Mononuclear cell (primary cell): ENCODE measurements around a stretch of chr16.

- RRBS: no CpG with 5 or more reads among the region's 8 CpGs
Observed at GRCh38 chr16:89439549-89440217, 50.7 kb downstream of the ANKRD11 start.

GRCh38 chr16:89450367-89451109 lies 39.8 kb downstream of the ANKRD11 start:
- RRBS: no CpG with 5 or more reads among the region's 10 CpGs

DNA sequence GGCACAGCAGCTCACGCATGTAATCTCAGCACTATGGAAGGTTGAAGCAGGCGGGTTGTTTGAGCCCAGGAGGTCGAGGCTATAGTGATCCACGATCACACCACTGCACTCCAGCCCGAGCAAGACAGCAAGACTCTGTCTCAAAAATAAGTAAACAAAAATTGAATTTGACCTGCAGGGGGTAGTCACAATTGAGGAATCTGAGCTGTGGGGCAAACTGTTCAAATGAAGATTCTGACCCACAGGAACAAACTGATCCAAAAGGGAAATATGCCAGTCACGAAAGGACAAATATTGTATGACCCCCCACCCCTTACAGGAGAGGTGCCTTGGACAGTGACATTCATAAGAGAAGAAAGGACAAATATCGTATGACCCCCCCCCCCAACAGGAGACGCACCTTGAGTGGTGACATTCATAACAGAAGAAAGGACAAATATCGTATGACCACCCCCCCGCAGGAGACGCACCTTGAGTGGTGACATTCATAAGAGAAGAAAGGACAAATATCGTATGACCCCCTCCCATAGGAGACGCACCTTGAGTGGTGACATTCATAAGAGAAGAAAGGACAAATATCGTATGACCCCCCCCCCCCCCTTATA lies 29.7 kb downstream of the ANKRD11 start:
- RRBS: no CpG with 5 or more reads among the region's 14 CpGs

GRCh38 chr16:89483668-89484689 lies 6.4 kb downstream of the ANKRD11 start:
- RRBS: no CpG with 5 or more reads among the region's 14 CpGs

DNA sequence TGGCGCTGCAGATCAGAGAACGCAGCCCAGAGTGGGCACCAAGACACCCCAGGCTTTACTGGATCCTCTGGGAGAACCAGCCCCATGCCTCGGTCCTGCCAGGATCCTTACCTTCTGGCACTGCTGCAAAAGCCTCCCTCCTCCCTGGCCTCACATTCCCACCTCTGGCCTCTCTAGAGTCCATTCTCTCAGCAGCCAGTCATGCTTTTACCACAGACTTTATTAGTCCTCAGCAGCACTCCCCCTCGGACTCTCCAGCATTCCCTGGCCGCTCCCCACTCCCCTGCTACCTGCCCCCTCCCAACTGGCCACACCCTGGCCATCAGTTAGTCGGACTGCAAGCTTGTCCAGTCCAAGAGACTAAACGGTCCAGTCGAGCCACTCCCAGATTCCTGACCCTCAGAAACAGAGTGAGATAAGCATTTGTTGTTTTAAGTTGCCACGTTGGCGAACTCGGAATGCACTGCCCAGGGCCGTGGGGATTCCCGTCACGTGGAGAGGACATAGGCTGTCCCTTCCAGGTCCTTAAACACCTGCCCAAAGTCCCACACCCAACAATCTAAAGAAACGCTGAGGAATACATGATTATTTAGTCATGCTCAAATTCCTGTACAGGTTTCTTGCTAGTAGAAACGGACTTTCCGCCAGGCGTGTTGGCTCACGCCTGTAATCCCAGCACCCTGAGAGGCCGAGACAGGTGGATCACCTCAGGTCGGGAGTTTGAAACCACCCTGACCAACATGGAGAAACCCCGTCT lies 5.9 kb upstream of the SPG7 start:
- RRBS: no CpG with 5 or more reads among the region's 22 CpGs

DNA sequence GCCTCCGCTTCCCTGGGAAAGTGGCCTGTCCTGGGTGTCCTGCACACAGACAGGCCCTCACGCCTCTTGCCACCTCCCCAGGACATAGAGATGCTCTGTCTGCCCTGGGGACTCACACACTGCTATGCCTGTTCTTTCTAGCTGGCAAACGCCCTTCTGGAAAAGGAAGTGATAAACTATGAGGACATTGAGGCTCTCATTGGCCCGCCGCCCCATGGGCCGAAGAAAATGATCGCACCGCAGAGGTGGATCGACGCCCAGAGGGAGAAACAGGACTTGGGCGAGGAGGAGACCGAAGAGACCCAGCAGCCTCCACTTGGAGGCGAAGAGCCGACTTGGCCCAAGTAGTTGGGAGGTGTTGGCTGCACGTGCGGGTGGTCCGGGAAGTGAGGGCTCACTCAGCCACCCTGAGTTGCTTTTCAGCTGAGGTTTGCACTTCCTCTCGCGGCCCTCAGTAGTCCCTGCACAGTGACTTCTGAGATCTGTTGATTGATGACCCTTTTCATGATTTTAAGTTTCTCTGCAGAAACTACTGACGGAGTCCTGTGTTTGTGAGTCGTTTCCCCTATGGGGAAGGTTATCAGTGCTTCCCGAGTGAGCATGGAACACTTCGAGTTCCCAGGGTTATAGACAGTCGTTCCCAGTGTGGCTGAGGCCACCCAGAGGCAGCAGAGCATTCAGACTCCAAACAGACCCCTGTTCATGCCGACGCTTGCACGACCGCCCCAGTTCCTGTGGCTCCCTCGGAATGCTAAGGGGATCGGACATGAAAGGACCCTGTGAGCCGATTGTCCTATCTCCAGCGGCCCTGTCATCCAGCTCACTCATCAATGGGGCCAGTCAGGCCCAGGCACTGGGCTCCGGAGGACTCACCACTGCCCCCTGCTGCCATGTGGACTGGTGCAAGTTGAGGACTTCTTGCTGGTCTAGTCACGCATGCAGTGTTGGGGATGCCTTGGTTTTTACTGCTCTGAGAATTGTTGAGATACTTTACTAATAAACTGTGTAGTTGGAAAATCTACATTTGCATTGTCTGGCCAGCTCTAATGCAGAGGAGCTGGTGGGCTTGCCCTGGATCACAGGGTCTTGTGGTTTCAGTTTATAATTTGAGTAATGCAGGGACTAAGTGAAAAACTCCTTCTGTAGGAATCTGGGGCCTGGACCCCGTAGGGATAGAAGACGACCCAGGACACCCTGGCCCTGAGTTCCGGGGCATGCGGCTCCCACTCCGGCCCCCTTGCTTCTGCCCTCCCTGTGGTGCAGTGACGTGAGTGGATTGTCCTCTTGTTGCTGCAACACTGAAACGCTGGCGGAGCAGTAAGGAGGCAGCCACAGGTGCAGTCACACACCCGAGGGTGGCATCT lies 3.3 kb upstream of the RPL13 start:
- RRBS: no CpG with 5 or more reads among the region's 43 CpGs

DNA sequence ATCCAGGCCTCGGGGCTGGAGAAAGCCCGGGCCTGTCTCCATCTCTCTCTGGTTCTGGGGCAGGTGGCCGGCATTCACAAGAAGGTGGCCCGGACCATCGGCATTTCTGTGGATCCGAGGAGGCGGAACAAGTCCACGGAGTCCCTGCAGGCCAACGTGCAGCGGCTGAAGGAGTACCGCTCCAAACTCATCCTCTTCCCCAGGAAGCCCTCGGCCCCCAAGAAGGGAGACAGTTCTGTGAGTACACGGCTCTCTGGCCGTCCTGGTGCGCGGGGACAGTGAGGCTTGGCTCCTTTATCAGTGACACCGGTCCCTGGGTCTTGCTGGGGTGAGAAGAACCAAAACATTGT lies 1.0 kb downstream of the RPL13 start:
- RRBS: 5% methylated on average over 2 of the region's 17 CpGs

GRCh38 chr16:89630437-89630660 lies 16.9 kb downstream of the DPEP1 start:
- RRBS: no CpG with 5 or more reads among the region's 8 CpGs

- RRBS: no CpG with 5 or more reads among the region's 15 CpGs
Observed at GRCh38 chr16:89633086-89633504, 19.7 kb downstream of the DPEP1 start.

- RRBS: 93% methylated on average over 9 of the region's 22 CpGs
Observed at GRCh38 chr16:89697468-89697977, 4.0 kb downstream of the SPATA2L start.

- RRBS: no CpG with 5 or more reads among the region's 17 CpGs
Observed at GRCh38 chr16:89727603-89728392, 6.5 kb downstream of the ZNF276 start.

DNA sequence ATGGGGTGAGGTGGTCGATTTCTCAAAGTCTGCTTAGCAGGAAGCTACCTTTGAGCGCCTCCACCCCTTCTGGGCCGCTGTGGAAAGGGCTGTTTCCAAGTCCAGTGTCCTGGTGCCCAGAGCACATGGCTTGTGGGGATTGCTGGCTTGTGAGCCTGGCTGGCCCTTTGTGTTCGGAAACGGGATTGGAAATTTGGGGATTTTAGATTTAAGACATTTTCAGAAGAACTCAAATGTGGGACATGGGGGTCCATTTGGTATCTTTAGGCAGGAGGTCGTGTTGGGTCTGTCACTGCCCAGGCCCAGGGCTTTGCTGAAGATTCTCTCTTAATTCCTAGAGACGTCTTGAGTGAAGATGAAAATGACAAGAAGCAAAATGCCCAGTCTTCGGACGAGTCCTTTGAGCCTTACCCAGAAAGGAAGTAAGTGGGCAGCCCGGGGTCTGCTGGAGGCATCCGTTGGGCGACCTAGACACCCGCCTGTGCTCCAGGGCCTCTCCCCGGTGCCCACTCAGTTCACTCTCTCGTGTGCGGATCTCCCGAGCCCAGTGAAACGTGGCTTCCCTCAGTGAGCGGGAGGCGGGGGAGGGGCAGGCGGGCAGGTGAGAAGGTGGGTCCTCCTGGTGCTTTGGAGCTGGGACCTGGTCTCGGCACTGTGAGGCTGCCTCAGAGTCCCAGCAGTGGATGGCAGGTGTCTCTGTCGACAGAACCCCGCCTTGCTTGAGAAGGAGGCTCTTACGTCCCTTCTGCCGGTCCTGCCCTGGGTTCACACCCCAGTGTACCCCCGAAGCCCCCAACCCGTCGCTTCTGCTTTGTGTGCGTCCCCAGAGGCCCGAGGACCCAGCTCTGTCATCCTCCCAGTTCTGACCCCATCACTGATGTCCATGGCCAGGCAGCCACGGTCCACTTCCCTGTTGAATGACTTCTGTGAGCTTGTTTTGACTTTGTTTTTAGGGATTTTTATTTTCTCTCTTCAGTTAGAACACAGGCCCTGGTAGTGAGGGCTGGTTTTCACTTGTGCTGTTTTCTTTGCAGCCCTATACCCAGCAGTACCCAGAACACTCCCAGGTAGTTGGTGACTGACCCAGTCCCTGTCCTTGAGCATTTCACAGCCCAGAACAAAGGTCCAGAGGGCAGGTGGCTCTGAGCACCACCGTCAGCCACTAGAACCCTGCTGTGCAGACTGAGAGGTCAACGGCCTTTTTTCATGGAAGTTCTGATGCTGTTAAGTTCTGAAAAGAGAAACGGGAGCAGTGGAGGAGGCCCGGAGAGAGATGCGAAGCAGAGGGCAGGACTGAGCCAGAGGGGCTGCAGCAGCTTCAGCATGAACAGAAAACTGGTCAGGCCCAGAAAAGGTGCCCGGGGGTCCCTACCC lies 8.0 kb downstream of the ZNF276 start:
- RRBS: 97% methylated on average over 8 of the region's 38 CpGs

- RRBS: no CpG with 5 or more reads among the region's 15 CpGs
Observed at GRCh38 chr16:89732004-89732676, 10.8 kb downstream of the ZNF276 start.

DNA sequence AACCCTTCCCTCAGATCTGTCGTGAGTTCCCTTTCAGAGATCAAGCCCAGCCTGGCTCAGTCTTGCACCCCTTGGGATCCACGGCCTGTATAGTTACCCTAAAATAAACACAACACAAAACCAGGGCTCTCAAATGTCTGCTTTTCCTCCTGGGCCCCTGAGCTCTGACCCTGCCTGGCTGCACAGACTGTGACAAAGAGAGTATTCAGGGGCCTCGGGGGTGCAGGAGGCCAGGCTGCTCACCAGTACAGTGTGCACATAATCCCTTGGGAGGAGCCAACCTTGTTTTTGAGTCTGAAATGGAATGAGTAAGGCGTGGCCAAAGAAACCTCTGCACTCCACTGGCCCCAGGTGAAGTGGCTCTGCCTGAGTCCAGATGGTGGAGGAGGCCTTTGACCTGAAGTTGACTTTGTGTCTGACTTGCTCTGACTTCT lies 5.8 kb upstream of the SPIRE2 start:
- RRBS: no CpG with 5 or more reads among the region's 4 CpGs

DNA sequence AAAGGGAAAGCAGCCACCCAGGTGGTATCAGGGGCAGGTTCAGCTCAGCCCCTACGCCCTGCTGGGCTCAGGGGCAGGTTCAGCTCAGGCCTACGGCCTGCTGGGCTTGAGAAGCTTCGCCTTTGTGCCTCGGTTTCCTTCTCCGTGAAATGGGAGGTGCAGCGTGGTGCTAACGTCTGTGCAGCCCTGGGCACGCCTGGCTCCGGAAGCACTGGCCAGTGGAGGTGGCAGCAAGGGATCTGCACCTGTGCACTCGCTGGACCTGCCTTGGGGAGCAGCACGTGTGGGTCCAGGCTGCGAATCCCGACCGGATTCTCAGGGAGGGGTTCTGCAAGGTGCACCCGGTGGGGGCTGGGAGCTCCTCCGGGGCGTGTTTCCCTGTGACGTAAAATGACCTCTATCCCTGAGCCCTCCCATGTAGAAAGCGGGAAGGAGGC lies 5.2 kb downstream of the SPIRE2 start:
- RRBS: 98% methylated on average over 5 of the region's 19 CpGs

- RRBS: 3% methylated on average over 42 of the region's 73 CpGs
Observed at GRCh38 chr16:90018307-90019290, 657 bp downstream of the DBNDD1 start.

DNA sequence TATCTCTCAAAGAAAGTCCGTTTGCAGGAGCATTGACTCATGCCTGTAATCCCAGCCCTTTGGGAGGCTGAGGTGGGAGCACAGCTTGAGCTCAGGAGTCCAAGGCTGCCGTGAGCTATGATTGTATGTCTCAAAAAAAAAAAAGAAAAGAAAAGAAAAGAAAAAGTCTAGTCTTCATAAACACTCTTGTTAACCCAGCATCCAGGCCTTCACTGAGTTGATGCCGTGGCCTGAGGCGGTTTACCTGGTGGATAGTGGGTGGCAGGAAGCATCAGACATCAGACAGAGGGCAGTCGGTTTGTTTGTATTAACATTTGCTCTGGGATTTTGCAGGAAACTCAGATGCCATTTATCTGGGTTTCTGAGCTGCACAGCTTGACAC lies 909 bp upstream of the DBNDD1 start:
- RRBS: no CpG with 5 or more reads among the region's 5 CpGs